Jejunum (tissue), 1 donor: ENCODE measurements around the gene C1orf146.

DNA sequence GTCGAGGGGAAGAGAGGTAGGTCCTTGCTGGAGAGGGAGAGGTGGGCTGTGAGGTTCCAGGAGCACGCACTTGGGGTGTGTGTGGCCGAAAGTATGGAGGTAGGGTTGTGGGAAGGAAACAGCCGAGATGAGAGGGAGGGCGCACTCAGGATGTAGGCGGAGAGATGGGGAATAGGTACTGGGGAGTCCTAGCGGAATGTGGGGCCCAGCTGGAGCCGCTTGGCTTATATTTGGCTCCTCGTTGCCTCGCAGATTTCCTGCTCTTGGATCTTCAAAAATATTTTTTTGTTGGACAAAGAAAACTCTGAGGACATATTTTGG, 1.3 kb downstream of the LRRC8D start:
- PRO-cap = unidirectional peak, minus-strand start at position 109 of the sequence

- PRO-cap = no peak
Observed at GRCh38 chr1:89863153-89863645, 42.4 kb downstream of the LRRC8D start.

GRCh38 chr1:90219033-90219934, 224.4 kb downstream of the ZNF326 start:
- PRO-cap = no peak

- PRO-cap = no peak
Observed at GRCh38 chr1:90706452-90706775, 10.7 kb downstream of the BARHL2 start.

DNA sequence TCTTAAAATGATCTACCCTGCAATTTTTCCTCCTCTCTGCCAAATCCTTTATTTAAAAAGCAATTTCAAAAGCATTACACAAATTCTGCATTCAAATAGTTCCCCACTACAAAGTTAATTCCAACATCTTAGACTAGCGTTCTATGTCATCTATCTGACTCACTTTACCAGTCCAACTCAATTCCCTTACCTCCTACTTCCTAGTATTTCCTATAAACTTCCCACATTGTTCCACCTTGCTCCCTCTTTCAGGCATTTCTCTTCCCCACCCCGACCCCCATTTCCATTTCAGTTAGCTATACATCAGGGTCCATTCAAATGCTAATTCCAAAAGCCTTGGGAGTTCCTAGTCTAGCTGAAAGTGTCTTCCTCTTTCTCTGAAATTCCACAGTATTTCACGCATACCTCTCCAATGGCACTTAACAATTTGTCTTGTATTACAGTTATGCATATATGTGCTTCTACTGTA, 95.0 kb downstream of the ZNF644 start:
- PRO-cap = no peak

DNA sequence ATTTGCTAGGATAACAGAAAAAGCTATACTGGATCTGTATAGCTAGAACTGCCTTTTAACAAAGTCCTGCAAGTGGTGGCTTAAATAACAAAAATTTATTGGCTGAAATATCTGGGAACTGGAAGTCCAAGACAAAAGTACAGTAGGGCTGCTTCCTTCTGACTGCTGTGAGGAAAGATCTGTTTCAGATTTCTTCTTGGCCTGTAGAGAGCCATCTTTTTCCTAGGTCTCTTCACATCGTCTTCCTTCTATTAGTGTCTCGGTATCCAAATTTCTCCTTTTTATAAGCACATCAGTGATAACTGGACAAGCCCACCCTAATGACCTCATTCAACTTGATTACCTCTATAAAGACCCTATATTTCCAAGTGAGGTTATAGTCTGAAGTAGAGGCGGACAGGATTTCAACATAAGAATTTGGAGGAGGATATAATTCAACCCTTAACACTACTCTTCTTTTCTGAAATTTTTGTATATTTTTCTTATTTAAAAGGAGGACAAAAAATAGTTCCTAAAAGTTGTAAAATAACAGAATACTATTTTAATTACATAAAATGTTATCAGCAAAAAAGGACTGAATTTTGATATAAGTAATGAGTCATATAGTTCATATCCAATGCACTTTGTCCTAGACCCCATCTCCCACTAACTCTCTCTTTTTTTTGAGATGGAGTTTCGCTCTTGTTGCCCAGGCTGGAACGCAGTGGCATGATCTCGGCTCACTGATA, 56.6 kb downstream of the ZNF644 start:
- PRO-cap = no peak

GRCh38 chr1:90966994-90967693, 54.7 kb downstream of the ZNF644 start:
- PRO-cap = no peak

DNA sequence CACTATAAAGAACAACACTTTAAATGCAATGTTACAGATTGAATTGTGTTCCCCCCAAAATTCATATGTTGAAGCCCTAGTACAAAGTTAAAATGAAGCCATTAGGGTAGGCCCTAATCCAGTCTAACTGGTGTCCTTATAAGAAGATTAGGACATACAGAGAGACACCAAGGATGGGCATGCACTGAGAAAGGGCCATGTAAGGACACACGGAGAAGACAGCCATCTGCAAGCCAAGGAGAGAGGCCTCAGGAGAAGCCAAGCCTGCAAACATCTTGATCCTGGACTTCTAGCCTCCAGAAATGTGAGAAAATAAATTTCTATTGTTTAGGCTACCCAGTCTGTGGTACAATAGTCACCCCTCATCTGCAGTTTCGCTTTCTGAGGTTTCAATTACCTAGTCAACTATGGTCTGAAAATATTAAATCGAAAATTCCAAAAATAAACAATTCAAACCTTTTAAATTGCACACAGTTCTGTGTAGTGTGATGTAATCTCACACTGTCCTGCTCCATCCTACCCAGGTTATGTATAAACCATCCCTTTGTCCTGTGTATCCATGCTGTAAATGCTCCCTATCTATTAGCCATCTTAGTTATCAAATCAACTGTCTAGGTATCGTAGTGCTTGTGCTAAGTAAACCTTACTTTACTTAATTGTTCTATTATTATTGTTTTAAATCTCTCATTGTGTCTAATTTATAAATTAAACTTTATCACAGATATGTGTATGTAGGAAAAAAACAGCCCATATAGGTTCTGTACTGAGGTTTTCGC, 52.6 kb downstream of the ZNF644 start:
- PRO-cap = no peak

GRCh38 chr1:90976159-90976714, 45.6 kb downstream of the ZNF644 start:
- PRO-cap = no peak

- PRO-cap = no peak
Observed at GRCh38 chr1:91018551-91018921, 3.3 kb downstream of the ZNF644 start.

DNA sequence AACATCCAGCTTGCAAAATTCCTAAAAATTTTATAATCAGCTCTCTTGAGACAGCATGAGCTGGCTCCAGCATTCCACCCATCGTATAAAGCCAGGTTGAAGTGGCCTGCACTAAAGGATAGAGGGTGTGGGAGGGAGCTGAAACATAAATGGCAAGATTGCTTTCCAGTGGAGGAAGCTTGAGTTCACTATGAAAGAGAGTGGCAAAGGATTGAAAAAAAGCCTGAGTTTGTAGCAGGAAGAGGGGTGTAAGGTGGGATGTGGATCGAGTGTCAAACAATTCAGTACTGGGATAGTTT, 48.5 kb upstream of the ZNF644 start:
- PRO-cap = no peak

GRCh38 chr1:91591715-91591944, 91.0 kb downstream of the CDC7 start:
- PRO-cap = no peak

DNA sequence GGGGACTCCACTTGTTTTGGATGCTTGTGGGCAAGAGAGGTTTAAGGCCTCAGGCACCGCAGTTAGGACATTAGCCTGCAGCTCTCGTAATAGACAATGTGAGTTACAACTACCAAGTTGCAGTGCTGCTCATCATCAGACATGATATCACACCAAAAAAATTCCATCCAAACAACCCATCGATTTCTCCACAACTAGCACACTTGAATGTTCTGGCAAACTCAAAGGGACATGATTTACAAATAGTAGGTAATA, 128.2 kb downstream of the TGFBR3 start:
- PRO-cap = no peak

DNA sequence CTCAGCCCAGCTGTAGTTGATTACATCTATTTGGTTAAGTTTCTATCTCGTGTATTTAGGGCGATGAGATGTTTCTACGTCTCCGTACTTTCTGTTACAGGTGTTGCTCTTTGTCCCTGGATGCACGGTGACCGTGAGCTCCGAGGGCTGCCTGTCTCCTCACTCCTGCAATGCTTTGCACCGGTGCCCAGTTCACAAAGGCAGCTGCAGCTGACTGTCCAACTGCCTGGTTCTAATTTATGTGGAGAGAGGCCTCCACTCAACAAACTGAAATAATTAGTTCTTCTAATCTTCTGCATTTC, 108.3 kb downstream of the TGFBR3 start:
- PRO-cap = no peak

- PRO-cap = no peak
Observed at GRCh38 chr1:91804199-91805298, 81.4 kb downstream of the TGFBR3 start.

DNA sequence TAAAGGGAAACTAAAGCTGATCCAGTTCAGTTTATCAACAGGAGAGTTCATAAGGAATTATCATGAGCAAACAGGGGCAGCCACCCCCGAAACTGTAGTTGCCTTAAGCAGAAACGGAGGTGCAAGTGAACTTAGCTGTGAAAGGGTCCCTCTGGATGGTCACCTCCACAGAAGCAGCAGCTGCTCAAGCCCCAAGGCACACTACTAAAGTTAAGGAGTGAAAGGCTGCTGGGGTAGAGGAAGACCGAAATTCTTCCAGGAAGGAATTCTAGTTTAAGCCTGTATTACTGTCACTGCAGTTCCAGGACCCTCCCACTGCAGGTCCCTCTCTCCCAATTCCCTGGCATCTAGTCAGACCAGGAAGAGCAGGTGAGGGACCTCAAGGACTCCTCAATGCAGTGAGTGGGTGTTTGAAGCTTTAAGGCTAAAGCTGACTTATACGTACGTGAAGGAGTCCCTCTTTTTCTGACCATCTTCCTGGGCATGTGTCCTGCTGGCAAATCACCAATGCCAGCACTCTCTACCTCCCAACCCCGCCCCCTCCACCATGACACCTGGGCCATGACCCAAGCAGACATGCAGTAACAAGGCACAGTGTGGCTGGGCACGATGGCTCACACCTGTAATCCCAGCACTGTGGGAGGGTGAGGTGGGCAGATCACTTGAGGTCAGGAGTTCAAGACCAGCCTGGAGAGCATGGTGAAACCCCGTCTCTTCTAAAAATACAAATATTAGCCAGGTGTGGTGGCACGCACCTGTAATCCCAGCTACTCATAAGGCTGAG, 57.3 kb downstream of the TGFBR3 start:
- PRO-cap = no peak

- PRO-cap = no peak
Observed at GRCh38 chr1:91870867-91871241, 15.1 kb downstream of the TGFBR3 start.

- PRO-cap = no peak
Observed at GRCh38 chr1:91876585-91877117, 9.3 kb downstream of the TGFBR3 start.

DNA sequence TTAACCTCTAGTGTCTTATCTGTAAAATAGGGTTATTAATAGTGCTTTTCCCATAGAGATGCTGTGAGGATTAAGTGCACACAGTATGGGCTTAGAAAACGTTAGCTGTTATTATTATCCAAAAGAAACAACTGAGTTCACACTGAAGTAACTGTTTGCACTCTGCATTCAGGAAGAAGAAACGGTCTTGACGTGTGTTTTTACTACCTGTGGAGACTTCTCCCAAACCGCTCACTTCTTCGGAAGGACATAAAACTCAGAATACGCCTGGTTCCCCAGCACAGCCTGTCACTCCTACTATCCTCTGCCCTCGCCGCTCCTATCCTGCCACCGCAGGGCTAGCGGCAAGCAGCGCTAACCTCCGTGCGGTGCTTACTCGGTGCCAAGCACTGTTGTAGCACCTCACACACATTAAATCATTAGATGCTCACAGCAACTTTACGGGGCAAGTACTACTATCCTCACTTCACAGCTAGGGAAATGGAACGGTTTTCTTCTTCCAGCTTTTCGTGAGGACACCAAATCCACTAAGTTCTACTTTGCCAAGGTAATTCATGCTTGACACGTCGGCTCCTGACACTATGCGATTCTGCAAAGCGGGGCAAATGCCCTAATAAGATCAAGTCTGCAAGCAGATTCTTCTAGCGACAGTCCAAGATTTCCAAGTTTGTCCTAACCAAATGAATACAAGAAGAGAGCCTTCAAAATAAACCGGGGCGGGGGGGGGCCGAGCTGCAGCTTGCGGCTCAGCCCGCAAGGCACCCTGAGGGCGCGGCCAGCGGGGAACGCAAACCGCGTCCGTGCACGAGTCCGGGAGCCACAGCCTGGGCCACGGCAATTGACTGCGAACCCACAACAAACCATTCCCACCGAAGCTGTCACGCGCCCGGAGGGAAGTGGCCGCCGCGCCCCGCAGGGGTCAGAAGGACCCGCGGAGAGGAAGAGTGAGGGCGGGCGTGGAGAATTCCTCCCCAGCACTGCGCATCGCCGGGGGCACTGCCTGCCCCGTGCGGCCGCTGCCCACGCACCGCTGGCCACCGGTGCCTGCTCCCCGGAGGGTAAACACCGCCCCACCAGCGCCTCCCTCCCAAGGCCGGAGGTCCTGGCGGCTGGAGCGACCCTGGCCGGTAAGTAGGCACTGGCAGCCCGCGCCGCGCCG, 927 bp downstream of the TGFBR3 start:
- PRO-cap = bidirectional peak, plus-strand start at position 922 of the sequence, minus-strand start at position 830 of the sequence

DNA sequence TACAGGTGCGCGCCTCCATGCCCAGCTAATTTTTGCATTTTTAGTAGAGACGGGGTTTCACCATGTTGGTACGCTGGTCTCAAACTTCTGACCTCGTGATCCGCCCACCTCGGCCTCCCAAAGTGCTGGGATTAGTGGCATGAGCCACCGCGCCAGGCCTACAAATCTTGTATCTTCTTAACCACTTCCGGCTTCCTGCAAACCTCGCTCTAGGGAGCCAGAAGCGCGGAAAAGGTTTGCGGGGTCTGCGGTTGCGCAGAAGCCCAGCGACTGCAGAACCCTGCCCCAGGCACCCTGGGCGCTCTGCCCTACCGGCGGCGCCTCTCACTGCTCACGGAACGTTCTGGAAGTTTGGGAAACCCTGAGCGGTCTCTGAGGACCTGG, at the start of gene C1orf146:
C1orf146 (plus strand) TSS at position 258 of the 384 bp plus-strand sequence.
- PRO-cap = no peak